ENCODE results near the gene EIF4E3.

- RRBS = no CpG with 5 or more reads among the region's 4 CpGs
Measured at GRCh38 chr3:71142889-71143280, 440.6 kb downstream of the FOXP1 start.

DNA sequence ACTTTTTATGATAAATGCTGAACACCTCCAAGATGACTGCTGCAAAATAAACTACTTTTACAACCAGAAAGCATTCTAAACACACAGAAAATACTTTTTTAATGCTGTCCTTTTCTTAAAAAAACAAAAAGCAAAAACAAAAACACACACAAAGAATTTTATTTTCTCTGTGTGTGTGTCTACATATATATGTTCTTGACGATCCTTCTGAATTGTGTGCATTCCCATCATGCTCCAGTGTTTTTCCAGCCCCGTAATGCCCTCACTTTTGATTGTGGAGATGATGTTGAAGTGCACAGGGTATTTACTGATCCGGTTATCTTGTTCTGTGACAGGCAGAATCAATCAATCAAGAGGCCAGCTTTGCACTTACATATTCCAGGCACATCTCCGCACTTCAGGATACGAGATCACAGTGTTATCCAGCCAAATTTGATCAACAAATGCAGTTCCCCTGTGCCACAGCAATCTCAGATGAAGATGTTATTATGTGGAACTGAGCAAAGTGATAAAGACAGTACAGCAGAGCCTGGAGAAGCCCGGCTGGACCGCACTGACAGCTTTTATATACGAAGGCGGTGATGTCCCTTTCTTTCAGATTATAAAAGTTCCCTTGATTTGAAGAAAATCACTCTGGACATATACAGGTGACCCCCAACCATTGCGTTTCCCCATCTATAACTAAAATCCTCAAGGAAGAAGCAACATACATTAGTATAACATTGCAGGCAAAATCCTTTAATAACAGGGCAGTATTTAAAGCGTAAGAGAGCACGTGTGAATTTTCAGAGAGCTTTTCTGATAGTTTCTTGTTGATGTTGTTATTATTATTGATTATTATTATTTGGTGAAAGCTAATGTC is 416.6 kb downstream of the FOXP1 start:
- RRBS = no CpG with 5 or more reads among the region's 12 CpGs

DNA sequence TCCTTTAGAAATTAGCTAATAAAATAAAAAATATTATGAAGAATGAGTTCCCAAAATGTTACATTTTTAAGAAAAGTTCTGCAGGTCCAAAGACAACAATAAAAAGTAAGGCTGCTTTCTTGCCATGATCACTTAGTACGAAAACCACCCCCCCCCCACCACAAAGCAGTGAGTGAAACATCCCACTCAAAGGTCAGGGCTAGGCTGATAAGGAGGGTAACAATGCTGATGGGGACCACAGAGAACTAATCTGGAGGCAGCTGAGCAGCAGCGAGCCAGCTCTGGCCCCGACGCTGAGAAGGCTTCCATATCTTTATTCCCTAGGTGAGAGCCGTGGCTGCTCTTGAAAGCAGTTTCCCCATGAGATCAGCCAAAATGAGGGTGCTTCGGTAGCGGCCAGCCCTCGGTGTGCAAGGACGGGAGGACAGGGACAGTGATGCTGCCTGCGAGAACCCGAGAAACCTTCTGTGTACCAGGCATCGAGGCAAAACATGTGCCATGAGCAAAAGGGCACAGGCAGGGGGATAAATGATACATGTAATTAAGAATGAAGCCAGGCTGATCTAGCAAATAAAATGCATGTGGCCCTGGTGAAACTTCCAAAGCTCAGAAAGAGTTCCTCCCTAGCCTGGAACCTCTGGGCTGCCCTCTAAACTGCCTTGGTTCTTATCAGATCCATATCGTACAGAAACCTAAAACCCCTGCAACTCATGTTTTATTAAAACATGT is 337.5 kb downstream of the FOXP1 start:
- RRBS = no CpG with 5 or more reads among the region's 13 CpGs

DNA sequence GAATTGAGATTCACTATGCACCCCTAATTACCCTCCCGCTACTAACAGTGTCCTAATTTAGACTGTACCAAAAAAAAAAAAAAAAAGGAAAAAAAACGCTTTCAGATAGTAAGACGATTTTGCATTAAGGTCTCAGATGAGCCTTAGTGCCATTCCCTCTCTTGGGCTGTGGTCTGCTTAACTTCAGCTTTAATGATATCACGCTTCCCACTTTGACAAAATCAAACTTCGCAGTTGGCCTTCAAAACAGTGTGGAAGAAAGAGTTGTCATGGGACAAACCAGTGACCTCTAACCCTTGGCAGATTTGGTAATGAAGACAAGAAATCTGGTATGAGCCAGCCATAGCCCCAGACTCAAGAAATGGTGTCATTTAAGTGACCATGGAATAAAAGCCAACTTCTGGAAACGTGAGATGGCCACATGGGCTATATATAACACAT is 262.5 kb downstream of the FOXP1 start:
- RRBS = no CpG with 5 or more reads among the region's 6 CpGs

DNA sequence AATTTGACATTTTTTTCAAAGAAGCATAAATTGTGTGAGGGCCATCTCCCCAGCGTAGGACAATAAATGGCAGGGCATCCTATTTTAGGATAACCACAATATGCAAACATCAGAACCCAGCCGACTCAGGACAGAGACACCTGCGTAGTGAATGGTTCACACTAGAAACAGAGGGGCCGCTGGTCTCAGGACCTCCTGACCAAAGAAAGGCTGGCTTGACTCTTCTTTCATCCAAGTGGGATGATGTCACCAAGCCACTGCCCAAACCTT is 162.1 kb downstream of the FOXP1 start:
- RRBS = no CpG with 5 or more reads among the region's 4 CpGs

- RRBS = no CpG with 5 or more reads among the region's 7 CpGs
Measured at GRCh38 chr3:71579836-71580459, 3.6 kb downstream of the FOXP1 start.

DNA sequence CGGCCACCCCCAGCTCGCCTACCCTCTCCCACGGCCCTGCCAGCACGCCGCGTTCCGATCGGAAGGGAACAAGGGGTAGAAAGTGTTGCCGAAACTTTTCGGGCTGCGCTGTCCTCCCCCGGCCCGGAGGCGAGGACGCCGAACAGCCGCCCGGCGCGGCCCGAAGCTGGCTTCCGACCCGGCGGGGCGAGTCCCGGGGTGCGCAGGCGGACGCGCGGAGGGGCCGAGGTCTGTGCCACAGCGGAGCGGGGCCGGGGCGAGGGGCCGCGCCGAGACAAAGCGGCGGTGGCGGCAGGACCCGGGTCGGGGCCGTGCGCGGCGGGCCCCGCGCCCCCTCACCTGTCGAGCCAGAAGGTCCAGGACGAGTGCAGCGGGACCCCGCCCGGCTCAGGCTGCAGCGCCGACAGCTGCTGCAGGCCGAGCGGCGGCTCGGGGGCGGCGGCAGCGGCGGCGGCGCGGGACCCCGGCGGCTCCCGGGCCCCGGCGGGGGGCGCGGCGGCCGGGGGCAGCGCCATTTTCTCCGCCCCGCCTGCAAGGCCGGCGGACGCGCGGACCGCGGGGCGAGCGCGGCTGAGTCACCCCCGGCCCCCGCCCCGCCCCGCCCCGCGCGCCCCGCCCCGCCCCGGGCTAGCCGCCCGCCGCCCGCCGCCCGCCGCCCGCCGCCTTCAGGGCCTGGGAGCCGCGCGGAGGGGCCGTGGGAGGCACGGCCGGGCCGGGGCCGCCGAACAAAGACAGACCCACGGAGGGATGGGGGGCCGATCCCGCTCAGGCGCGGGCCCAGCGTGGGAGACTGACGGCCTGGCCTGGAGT is at the start of gene EIF4E3:
Gene EIF4E3, minus strand, starts transcription at position 550 of the 810 bp plus-strand sequence.
- RRBS = 5% methylated on average over 65 of the region's 125 CpGs

GRCh38 chr3:72098965-72099974 is 314.3 kb upstream of the PROK2 start:
- RRBS = no CpG with 5 or more reads among the region's 15 CpGs

DNA sequence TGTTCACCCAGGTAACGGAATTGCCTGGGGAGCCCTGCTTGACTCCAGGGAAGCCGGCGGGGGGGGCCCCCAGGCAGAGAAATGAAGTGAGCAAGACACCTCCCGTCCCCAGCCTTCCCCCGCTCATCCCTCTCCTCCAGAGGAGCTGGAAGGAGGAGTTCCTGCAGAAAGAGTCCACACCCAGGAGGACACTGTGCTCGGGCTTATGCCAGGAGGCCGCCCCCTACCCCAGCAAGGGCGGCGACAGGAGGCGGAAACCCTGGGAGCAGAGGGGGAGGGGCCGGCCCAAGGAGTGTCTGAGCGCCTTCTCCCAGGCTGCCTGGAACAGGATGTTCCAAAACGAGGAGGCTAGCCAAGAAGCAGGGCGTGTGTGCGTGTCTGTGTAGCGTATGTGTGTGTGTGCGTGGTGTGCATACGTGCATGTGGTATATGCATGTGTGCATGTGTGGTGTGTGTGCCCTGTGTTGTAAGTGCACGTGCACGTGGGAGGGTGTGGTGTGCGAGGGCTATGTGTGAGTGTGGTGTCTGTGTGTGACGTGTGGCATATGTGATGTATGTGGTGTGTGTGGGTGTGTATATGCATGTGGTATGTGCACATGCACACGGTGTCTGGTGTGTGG is 511.3 kb downstream of the SHQ1 start:
- RRBS = no CpG with 5 or more reads among the region's 23 CpGs

DNA sequence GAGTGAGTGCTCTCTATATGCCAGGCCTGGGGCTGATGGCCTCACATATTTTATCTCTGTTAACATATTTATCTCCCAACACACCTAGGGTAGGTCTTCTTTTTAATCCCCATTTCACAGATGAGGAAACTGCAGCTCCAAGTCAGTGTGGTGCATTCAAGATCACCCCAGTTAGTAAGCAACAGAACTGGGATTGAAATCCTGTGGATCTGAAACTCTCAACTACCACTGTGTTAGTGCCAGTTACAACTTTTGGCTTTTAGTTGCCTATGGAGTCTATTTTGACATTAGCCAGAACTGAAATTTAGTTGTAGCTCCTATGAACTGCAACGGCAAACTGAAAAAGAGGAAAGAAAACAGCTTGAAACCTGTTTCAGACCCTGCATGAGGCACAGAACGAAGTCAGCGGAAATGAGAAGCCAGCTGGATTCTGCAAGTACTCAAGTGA is 352.4 kb downstream of the SHQ1 start:
- RRBS = no CpG with 5 or more reads among the region's 3 CpGs

GRCh38 chr3:72655018-72655445 is 193.2 kb downstream of the SHQ1 start:
- RRBS = 42% methylated on average over 11 of the region's 25 CpGs

- RRBS = no CpG with 5 or more reads among the region's 11 CpGs
Measured at GRCh38 chr3:72740060-72741013, 107.9 kb downstream of the SHQ1 start.

DNA sequence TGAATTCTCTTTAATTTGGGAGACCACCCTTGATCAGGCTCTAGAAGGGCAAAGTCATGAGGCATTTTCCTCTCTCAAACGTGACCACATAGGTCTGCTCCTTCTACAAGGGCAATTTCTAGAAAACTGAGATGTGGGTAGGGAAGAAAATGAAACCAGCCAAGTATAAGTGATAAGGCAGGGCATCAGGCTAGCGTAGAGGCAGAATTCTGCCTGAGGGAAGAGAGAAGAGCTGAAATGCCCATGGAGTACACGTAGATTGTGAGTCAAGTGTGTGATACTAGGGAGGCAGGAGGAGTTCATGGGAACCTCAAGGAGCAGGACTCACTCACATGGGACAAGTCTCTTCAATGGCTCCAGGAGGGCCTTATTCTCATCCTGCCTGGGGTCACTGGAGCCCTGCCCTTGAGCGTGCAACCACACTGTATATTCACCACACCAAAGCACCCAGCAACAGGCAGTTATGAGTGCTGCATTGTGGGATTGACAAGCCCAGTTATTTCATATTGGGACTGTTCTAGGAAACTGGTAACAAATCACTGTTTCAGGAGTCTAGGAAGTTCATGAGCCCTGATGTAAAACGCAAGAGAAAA is 34.8 kb upstream of the PPP4R2 start:
- RRBS = no CpG with 5 or more reads among the region's 5 CpGs

DNA sequence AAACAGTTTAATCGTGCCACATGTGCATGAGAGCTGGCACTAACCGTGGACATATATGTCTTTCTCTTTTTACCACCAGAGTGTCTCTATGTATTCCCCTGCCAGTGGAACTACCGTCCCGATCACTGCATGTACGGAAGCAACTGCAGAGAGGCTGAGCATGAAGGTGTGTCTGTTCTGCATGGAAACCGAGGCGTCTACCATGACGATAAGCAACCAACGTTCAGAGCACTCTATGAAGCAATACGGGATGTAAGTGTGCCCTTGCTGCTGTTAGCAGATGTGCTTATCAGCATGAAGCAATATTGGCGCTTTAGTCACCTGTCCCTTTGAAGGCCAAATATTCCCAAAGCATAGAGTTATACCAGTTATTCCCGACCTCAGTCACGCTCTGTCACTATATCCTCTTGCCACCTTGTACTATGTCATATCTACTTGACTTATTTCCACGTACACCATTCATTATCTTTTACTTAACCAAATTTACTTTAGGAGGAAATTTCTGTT is 29.1 kb upstream of the PPP4R2 start:
- RRBS = no CpG with 5 or more reads among the region's 14 CpGs

DNA sequence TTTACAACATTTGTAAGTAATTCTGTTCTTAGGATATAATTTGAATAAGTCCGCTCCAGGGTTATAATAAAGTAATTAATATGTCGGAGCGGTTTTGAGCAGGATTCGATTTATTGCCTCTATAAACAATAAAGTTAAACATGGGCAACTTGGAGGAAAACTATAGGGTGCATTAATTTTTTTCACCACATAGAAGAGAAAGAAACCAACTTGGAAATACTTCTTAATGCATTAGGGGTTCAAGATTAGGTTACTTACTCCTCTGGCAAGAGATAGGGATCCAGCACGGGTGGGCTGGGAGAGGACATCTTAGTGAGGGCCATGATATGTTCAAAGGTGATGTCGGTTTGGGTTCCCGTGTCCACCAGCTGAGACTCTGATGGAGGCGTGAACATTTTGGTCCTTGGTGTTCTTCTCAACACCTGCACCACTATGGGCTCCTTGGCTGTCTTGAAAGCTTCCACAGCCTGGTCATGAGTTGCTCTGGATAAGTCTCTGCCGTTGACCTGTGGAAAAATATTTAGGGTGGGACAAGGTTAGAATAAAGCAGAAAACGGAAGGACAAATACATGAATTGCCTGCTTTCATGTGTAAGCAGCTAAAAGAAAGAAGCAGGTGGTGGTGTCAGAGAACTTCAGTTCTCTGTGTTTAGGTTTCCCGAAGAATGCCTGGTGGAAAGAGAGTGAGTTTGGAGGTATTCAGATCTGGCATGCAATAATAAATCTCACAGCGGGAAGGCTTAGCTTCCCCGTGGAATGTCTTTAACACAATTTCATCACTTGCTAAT is 220.7 kb downstream of the PDZRN3 start:
- RRBS = no CpG with 5 or more reads among the region's 13 CpGs

- RRBS = 22% methylated on average over 1 of the region's 4 CpGs
Measured at GRCh38 chr3:73572320-73572909, 52.3 kb downstream of the PDZRN3 start.

DNA sequence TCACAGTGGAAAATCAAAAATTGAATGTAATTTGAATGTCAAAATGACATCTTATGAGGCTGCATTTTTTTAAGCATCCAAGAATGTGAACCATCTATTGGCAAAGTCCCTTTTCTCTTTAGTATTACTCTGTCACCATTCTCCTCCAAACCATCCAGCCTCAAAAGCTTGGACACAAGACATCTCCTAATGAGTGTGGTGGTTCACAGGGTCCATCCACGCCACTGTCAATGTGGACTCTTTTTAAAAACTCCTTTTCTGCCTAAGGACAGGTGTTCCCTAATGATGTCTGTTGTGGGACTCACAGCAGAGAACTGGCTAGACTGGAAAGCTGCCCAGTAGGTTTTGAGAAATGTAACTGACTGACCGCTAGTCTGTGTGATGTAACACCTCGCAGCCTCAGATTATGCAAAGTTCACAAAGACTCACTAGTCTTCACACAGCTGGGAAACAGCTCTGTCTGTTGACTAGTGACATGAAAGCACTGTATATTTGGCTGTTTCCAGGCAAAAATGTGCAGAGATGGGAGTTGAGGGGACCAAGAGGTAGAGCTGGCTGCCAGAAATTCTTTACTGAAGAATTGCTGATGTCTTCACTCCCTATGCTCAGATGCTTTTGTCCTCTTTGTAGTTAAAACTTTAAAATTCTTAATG is 10.4 kb downstream of the PDZRN3 start:
- RRBS = no CpG with 5 or more reads among the region's 3 CpGs

- RRBS = no CpG with 5 or more reads among the region's 3 CpGs
Measured at GRCh38 chr3:73805340-73805880, 180.7 kb upstream of the PDZRN3 start.

DNA sequence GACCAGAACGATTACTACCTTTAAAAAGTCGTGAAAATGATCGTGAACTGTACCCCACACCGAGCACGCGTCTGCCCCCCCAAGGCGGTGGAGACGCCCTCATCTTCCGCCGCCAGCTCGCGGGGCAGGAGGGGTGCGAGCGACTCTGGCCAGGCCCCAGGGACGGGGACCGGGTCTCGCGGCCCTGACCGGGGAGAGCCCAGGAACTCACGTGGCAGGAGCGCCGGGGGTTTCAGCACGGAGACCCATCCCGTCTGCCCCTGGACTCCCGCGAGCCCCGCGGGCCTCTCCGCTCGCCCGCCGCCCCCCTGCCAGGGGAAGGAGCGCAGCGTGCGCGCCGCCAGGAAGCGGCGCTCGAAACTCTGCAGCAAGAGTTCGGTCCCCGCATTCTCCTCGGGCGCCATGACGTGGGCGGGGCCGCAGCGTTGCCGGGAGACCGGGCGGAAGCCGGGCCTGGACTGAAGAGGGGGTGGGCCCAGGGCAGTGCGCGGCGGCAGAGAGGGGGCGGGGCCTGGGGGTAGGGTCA is 229.4 kb upstream of the FRG2C start:
- RRBS = no CpG with 5 or more reads among the region's 56 CpGs

- RRBS = no CpG with 5 or more reads among the region's 2 CpGs
Measured at GRCh38 chr3:78378626-78378948, 1338.7 kb downstream of the ROBO2 start.

Measured in GM06990 (cell line).